Measurements from ENCODE around the genes TC2N and ATXN3.

GRCh38 chr14:91785077-91785461 lies 53.2 kb upstream of the CATSPERB start:
- PRO-cap, 2 experiments, result no peak in any of the 2 experiments

DNA sequence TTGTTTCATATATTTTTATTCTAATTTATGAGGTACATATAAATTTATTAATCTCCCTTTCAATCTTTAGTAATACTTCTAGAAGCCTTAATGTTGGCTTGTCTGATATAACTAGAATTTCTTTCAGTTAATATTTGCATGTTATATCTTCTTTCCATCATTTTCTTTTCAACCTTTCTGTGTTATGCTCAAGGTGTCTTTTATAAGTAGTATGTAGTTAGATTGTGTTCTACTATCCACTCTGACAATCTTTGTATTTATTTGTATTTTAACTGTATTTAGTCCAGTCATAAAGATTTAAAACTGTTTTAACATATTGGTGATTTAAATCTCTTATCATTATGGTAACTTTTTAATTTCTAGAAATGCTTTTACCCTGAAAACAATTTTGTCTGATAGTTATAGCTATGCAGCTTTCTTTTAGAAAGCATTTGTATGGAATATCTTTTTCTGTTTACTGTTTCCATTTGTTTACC lies 40.8 kb downstream of the TC2N start:
- PRO-cap, 2 experiments, result no peak in any of the 2 experiments

DNA sequence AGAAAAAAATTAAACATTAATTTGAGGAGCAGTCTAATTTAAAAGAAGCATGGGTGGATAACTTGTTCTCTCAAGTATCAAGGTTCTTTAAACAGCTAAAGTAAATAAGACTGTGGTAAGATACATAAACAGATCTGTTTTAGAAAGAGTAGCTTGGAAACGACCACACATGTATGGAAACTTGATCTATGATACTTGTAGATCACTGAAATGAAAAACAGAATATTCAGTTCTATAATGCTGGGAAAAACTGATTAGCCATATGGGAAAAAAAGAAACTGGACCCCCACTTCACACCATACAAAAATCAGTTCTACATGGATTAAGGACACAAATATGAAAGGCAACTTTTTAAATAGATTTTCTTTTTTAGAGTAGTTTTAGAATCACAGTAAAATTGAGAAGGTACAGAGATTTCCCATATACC lies 35.9 kb downstream of the TC2N start:
- PRO-cap, 2 experiments, result no peak in any of the 2 experiments

- PRO-cap, 2 experiments, result peak in 1 of 2 experiments; most common minus-strand start chr14:91867536 (in 1)
These were observed at the start of gene TC2N for GRCh38 chr14:91867332-91867969. Gene TC2N, minus strand, starts transcription at chr14:91867536.

GRCh38 chr14:91889200-91890219 lies 22.2 kb upstream of the TC2N start:
- PRO-cap, 2 experiments, result no peak in any of the 2 experiments

GRCh38 chr14:92003301-92004144 lies 36.3 kb downstream of the TRIP11 start:
- PRO-cap, 2 experiments, result no peak in any of the 2 experiments

GRCh38 chr14:92105753-92106479 lies 466 bp downstream of the ATXN3 start:
- PRO-cap, 2 experiments, result peak in 2 of 2 experiments; most common plus-strand start chr14:92105947 (in 1); most common minus-strand start chr14:92105852 (in 1)

- PRO-cap, 2 experiments, result peak in 2 of 2 experiments; most common plus-strand start chr14:92106739 (in 1); most common minus-strand start chr14:92106582 (in 2)
These were observed at the start of gene ATXN3 for GRCh38 chr14:92106480-92106941. Gene ATXN3, minus strand, starts transcription at chr14:92106582.

DNA sequence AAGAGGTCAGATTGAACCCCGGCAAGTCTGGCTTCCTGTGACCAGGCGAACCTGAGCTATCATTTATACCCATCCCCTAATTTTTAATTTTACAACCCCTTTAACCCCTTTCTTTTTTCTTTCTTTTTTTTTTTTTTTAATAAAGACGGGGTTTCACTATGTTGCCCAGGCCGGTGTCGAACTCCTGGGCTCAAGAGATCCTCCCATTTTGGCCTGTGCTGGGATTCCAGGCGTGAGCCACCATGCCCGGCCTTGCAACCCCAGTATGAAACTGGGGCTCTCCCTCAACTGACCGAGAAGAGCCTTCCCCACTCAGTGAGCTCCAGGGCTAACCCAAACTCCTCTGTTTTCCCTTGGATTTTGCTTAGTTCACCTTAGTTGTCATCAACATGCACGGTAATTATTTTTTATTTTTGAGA lies 971 bp downstream of the CPSF2 start:
- PRO-cap, 2 experiments, result no peak in any of the 2 experiments

DNA sequence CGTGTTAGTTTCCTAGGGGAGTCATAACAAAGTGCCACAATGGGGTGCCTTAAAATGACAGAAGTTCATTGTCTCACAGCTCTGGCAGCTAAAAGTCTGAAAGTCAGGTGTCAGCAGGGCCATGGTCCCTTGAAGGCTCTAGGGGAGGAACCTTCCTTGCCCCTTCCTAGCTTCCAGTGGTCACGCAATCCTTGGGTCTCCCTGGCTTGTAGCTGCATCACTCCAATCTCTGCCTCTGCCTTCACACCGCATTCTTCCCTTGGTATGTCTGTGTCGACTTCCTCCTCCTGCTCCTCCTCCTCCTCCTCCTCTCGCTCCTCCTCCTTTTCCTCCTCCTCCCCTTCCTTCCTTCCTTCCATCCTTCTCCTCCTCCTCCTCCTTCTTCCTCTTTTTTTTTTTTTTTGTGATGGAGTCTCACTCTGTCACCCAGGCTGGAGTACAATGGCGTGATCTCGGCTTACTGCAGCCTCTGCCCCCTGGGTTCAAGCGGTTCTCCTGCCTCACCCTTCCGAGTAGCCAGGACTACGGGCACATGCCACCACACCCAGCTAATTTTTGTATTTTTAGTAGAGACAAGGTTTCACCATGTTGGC lies 25.8 kb upstream of the RIN3 start:
- PRO-cap, 2 experiments, result peak in 1 of 2 experiments; most common minus-strand start position 266 of the sequence (in 1)

DNA sequence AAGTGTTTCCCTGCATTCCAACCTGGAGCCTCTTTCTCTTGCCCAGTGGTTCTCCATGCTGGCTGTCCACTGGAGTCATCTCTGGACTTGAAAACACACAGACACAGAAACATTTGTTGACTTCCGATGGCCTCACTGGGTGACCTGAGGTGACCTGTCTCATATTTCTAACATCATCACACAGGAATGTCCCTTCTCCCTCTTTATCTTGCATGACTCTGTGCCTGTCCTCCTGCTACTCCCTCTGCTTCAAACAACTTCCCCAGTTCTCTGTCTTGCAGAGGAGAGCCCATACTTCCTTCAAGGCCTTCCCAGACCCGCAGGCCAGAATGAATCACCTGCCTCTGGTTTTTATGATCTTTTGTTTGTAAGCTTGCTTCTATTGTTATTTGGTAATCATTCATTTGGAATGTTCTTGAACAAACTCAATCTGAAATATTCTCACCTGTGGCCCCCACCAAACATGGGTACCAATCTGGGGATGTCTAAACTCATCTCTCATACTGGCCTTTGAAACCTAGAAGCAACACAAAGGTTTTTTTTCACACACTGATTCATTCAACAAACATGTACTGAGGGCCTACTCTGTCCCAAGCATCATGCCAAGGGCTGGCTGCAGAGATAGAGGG lies 9.7 kb upstream of the RIN3 start:
- PRO-cap, 2 experiments, result no peak in any of the 2 experiments

DNA sequence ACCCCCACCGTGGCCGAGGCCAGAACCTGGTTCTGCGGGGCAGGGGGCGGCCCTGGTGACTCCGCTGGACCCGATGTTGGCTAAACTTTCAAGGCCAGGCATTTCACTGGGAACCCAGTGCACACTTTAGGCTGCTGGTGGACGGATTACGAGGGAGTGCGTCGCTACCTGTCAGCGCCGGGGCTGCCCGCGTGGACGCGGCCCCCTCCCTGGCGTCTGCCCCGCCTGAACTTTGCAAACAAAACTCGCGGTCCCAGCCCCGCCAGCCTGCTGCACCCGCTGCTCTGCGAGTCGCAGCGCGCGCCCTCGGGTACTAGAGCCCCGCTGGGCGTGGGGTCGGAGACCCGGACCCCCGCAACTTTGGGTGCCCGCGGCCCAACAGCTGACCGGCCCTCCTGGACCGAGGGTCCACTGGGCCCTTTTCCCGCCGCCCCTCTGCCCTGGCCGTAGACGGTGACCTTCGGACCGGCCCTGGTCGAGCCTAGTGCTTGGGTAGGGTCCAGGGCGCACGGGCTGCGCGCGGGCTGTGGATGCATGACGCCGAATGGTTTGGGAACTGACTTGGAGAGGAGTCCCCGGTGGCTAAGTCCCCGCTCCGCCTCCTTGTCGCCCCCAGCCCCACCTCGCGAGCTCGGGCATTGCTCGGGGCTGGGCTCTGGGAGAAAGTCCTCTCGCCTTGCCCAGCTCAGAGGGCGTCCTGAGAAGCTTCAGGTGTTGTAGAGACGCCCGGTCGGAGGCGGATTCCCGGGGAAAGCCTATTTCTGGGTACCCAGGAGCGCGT lies 714 bp downstream of the RIN3 start:
- PRO-cap, 2 experiments, result no peak in any of the 2 experiments

DNA sequence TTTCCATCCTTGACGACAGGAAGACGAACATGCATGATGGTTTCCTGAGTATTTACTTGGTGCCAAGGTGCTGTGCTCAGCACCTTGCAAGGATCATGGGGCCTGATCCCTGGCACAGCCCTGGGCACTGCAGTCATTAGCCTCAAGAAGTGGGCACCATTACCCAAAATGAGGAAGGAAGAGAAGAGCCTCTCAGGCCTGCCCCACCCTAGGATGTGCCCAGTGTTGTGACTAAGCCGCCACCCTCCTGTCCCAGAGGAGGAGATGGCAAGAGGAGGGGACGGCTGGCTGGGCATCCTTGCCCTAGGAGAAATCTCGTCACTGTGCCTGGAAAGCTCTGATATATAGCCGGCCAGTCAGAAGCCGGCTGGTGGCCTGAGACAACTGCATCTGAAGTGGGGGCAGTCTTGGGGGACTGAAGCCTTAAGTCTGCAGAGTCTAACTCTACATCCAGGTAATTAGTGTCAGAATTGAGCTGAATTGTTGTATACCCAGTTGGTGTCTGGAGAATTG lies 115.2 kb downstream of the LGMN start:
- PRO-cap, 2 experiments, result no peak in any of the 2 experiments

DNA sequence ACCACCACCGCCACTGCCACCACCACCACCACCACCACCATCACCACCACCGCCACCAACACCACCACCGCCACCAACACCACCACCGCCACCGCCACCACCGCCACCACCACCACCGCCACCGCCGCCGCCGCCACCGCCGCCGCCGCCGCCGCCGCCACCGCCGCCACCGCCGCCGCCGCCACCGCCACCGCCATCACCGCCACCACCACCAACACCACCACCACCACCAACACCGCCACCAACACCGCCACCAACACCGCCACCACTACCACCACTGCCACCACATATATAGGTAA lies 29.3 kb downstream of the LGMN start:
- PRO-cap, 2 experiments, result no peak in any of the 2 experiments

DNA sequence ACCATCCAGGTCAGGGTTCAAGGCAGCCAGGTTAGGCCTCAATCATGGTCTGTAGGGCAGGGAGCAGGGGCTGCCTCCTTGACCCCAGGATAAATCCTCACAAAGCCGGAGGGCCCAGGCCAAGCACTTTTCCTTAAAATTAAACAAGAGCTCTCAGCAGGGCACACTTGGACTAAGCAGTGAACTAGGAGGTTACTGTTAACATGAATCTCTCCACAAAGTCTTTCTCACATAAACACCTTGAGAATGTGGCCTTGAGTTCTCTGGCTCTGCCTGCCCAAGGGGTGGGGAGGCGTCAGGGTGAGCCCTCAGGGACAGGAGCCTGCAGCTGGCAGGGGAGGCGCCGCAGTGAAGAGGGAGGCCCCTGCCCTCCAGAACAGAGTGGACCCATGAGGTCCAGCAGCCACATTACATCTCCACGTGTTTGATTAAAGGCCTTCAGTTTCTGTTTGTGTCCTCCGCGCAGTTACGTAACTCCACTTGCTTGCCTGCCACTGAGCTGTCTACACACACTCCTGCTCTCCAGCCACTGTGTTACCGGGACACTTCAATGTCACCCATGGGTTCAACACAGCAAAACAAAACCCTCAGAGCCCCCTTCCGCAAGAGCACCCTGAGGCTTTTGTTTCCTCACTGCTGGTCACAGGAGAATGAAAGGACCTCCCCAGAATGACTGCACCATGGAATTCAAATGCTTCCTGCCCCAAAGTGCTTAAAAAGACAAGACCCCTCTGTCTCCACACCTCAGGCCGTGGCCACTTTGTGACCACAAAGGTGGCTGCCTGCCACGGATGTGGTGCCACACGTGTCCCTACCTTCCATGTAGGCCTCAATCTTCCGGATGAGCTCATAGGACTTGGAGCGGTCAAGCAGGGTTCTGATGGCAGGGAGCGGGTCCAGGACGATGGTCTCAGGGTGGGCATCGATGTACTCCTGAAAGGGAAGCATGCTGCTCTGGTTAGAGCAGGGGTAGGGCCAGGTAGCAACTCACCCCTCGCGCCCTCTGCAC lies 70.4 kb downstream of the CHGA start:
- PRO-cap, 2 experiments, result no peak in any of the 2 experiments

DNA sequence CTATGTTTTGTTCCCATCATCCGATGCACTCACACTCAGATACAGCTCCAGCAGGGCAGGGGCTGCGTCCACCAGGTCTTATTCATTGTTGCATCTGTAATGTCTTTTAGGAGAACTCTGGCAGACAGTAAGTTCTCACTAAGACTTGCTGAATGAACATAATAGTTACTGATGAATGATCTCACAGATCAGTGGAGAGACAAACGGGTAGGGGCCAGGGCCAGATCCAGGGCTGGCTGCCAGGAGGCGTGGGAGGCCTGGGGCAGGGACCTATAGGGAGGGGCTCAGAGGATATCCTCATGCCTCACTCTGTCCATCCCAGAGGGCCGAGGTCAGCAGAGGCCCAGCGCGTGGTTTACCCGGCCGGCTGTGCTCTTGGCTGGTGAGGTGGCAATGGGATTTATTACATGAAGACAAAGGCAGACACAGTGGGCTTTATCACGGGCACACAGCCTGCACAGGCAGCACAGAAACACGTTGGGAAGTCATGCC lies 85.4 kb downstream of the CHGA start:
- PRO-cap, 2 experiments, result no peak in any of the 2 experiments

DNA sequence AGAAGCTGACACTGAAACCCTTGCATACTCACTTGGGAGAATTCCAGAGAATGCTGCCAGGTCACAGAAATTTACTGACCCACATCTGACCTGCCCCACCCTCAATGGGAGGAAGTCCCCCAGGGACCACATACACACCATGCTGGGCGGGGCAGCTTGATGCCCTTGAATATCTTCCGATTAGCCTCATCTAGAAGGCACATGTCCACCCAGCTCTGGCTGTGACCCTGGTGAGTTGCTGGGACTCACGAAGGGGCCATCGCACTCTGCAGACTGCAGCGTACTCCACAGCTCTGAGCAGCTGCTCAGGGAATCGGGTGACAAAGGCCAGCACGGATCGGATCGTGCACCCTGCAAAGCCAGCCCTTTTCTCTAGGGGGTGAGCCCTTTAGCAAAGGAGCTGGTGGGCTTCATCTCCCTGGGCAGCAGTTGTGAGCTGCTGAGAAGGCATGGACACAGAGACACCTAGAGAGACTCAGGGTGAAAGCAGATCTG lies 83.1 kb downstream of the ITPK1 start:
- PRO-cap, 2 experiments, result no peak in any of the 2 experiments

DNA sequence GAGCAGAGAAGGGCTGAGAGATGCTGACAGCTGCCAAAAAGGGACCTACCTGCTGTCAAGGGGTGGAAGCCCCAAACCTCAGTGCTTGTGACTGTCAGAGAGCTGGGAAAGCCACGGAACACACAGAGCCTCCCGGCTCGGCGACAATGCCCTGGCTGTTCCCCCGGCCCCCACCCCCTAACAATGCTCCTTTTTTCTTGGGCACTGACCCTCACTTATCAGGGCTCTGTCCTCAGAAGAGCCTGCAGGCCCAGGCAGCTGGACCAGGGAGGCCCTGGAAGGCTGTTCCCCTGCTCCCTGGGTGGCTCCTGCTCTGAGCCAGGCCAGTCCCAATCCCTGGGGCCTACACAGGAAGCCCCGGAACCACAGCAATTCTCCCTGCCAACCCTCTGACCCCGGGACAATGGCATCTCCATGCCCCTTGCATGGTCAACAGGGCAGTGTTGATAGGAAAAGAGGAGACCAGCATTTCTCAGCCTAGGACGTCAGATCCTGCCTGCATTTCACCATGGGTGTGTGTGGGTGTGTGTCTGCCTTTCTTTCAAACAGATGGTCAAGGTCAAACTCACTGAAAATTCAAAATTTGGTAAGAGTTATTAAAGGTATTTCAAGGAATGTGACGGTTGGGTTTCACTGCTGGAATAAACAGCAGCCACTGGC lies 78.8 kb downstream of the ITPK1 start:
- PRO-cap, 2 experiments, result no peak in any of the 2 experiments

DNA sequence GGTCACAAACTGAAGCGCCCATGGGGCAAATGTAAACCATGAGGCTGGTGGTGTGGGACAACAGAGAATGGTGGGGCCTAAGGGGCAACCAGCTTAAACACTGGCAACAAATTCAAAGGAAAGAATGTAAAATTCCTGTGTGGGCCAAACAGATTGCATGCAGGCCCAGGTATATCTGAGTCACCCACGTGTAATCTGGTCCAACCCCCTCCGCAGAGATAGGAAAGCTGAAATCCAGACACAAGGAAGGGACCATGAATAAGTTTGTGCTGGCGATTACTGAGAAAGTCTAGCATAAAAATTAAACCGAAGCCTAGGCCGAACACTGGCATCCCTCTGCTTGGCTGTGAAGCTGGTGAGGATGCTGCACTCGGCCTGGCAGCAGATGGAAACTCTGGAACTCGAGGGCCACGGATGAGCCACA lies 71.6 kb downstream of the ITPK1 start:
- PRO-cap, 2 experiments, result no peak in any of the 2 experiments

- PRO-cap, 2 experiments, result no peak in any of the 2 experiments
These were observed 24.7 kb downstream of the ITPK1 start for GRCh38 chr14:93090901-93091542.